ENCODE data around the gene TWIST2.

GRCh38 chr2:237881505-237882051 is 22.2 kb downstream of the RAMP1 start:
- RRBS, 2 experiments, result no CpG with 5 or more reads among the region's 12 CpGs

DNA sequence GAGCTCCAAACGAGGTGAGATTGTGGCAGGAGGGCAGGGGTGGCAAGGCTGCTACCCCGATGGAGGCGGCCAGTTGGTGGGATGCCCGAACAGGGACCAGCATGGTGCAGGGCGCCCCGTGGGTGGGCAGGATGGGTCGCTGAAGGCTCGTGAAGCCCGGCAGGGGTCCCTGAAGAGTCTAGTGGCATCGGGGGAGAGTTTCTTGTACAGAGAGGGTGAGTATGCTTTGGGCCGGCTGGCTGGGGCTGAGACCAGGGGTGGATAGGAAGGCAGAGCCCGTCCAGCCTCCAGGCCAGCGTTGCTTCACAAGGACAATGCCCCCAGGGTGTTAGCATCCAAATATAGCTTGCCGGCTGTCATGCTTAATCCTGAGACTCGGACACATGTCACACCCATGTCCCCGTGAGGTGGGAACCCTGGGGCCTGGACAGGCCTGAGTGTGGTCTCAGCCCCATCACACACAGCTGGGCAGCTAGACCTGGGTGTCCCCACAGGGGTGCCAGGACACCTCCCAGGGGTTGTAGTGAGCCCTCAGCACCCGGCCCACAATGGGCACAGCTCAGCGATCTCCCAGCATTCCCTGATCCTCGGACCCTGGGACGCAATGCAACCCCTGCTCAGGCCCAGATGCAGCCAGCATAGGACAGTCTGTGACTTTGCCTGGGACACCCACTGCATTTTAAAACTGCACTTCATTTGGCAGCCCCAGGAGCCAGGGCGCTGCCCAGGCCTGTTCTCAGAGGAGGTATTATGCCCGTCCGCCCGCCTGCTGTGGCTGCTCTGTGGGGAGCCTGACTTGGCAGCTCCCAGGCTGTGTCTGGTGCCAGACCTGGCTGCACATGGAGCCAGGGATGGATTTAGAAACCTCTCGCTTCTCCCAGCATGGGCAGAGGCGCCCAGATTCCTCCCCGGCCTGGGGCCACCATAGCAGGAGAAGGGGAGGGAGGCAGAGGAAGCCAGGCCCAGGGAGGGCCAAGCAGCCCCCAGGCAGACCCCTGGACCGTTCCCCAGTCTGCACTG is 36.4 kb downstream of the RAMP1 start:
- RRBS, 2 experiments, result 77 to 85% methylated on average over 3 to 4 of the region's 28 CpGs

- RRBS, 2 experiments, result no CpG with 5 or more reads among the region's 9 CpGs
Measured at GRCh38 chr2:238088154-238088950, 11.8 kb upstream of the ESPNL start.

DNA sequence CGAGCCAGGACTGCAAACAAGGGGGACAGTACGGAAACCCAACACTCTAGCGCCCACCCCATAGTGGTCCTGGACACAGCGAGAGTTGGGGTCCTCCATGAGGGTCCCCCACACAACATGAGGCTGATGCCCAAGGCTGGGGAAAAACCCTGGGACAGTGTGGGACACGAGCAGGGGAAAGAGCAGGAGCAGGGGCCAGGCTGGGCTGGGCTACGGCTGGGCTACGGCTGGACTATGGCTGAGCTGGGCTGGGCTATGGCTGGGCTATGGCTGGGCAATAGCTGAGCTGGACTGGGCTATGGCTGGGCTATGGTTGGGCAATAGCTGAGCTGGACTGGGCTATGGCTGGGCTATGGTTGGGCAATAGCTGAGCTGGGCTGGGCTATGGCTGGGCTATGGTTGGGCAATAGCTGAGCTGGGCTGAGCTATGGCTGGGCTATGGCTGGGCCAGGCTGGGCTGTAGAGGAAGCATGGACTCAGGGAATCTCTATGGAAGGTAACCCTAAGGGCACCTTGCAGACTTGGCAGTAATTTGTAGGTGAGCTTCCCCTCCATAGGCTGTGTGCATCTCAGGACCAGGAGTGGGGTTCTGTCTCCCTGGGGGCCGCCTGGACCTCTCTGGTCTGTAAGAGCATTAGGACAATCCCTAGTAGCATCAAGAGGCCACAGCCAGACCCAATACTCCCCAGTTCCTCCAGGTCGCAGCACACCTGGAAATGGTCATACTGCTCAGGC is 1.3 kb upstream of the KLHL30 start:
- RRBS, 2 experiments, result no CpG with 5 or more reads among the region's 9 CpGs

DNA sequence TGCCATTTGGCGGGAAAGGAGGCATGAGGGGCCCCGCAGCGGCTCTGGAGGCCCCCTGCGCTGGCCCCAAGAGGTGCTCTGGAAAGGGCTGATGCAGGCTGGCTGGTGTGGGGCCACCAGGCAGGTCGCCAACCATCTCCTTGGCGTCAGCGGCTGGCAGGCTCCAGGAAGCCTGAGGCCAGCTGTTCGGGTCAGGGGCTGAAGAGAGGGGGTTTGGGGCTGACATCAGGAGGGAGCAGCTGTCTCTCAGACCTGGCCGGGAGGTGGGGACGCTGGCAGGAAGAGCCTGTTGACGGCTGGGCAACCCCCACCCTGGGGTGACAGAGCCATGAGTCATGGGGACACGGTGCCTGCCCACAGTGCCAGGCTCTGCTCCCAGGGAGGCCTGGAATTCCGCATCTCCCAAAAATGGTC is 5.1 kb downstream of the KLHL30 start:
- RRBS, 2 experiments, result no CpG with 5 or more reads among the region's 13 CpGs

DNA sequence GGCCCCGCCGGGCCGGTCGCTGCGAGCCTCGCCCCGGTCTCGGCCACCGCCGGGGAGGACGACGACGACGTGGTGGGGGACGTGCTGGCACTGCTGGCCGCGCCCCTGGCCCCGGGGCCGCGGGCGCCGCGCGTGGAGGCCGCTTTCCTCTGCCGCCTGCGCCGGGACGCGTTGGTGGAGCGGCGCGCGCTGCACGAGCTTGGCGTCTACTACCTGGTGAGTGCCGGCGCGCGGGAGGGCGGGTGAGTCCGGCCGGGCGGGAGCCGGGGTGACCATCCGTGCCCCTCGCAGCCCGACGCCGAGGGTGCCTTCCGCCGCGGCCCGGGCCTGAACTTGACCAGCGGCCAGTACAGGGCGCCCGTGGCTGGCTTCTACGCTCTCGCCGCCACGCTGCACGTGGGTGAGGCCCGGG is 5.0 kb downstream of the ERFE start:
- RRBS, 2 experiments, result 53 to 83% methylated on average over 46 of the region's 63 CpGs

GRCh38 chr2:238220806-238221298 is 17.4 kb upstream of the ILKAP start:
- RRBS, 2 experiments, result 64 to 67% methylated on average over 2 of the region's 9 CpGs

- RRBS, 2 experiments, result no CpG with 5 or more reads among the region's 13 CpGs
Measured at GRCh38 chr2:238249053-238249460, 9.2 kb upstream of the HES6 start.

GRCh38 chr2:238284492-238285033 is 3.8 kb downstream of the PER2 start:
- RRBS, 2 experiments, result no CpG with 5 or more reads among the region's 10 CpGs

- RRBS, 2 experiments, result no CpG with 5 or more reads among the region's 13 CpGs
Measured at GRCh38 chr2:238295133-238295829, 6.9 kb upstream of the PER2 start.

GRCh38 chr2:238369302-238369795 is 49.0 kb downstream of the TRAF3IP1 start:
- RRBS, 2 experiments, result no CpG with 5 or more reads among the region's 12 CpGs

DNA sequence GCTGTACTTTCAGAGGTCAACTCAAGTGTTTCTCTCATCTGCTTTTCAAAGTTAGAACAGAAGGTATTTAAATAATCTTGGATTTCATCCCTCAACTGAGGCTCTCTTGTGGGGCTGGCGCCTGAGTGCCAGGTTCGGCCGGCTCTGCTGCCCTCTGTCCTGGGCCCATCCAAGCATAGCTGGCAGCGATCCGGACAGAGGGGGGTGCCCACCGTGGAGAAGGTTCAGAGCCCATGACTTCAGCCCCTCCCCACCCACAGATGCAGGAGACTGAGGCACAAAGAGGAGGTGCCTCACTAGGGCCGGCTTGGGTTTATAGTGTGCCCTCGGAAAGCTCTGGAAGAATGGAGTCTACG is 132.1 kb downstream of the ASB1 start:
- RRBS, 2 experiments, result 59 to 60% methylated on average over 3 of the region's 9 CpGs

GRCh38 chr2:238847566-238848193 is at the start of gene TWIST2:
Gene TWIST2 (plus strand): TSS chr2:238848085.
- RRBS, 2 experiments, result 65 to 77% methylated on average over 33 to 36 of the region's 60 CpGs

- RRBS, 2 experiments, result no CpG with 5 or more reads among the region's 10 CpGs
Measured at GRCh38 chr2:238856798-238857313, 9.0 kb downstream of the TWIST2 start.

DNA sequence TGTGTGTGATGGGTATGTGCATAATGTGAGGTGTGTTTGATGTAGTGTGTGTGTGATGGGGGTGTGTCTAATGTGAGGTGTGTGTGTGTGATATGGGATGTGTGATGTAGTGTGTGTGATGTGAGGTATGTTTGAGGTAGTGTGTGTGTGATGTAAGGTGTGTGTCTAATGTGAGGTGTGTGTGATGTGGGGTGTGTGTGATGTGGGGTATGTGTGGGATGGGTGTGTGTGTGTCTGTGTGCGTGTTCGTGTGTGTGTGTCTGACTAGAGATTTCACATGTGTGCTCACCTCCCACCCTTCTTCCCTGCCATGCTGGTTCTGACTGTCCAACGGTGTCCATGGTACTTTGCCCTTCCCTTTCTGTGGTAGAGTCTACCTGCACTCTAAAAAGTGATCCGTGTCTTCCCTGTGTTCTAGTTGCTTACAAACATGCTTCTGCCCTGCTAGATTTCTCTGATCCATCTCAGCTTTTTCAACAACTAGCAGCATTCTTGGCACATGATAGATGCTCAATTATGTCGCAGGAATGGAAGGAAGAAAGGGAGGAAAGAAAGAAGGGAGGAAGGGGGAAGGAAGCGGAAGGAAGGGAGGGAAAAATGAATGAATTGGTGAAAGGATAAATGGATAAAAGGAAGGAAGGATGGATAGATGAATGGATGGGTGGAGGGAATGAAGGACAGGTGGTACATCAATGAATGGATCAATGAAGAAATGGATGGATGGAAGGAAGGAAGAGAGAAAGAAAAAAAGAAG is 56.5 kb downstream of the TWIST2 start:
- RRBS, 2 experiments, result no CpG with 5 or more reads among the region's 6 CpGs

DNA sequence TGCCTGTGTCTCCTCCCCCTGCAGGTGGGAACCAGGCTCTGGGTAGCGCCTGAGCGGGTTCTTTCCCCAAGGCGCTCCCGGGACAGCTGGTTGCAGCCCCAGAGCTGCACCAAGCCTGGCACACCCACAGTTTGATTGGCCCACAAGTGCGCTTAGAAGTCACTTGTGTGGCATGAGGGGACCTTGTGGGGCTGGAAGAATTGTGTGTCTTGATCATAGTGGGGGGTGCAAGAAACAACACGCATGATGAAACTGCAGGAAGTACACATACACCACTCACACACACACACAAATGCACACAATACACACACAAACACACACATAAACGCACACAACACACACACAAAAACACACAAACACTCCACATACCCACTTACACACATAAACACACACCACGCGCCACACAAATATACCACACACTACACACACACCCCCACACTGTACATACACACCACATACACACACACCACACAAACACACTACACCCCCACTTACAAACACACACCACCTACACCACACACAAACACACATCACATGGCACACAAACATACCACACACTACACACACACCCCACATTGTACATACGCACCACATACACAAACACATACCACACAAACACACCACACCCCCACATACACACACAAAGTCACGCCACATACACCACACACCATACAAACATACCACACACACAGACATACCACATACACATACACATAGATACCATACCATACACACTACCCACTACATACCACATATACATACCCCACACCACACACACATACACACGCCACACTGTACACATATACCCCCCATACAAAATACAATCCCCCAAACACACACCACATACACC is 59.8 kb downstream of the TWIST2 start:
- RRBS, 2 experiments, result no CpG with 5 or more reads among the region's 12 CpGs

- RRBS, 2 experiments, result no CpG with 5 or more reads among the region's 21 CpGs
Measured at GRCh38 chr2:239002656-239003589, 155.0 kb downstream of the TWIST2 start.

- RRBS, 2 experiments, result no CpG with 5 or more reads among the region's 12 CpGs
Measured at GRCh38 chr2:239059655-239060230, 211.9 kb downstream of the TWIST2 start.

DNA sequence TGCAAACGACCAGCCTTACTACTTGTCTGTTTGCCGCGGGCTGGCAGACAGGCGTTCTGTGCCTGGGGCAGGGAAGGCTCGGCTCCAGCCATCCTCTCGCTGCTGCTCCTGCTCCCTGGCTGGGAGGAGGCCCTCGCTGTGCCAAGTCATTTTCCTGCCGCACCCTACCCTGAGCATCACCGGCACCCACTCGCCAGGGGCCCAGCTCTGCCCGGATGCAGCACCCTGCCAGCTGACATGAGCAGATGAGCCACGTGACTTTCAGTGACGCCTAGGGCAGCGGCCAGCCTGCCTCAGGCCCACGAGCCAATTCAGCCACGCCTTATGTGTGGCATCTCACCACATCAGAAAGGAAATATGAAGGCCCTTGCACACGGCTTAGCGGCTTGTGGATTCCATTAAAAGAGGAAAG is 250.4 kb downstream of the TWIST2 start:
- RRBS, 2 experiments, result no CpG with 5 or more reads among the region's 18 CpGs

DNA sequence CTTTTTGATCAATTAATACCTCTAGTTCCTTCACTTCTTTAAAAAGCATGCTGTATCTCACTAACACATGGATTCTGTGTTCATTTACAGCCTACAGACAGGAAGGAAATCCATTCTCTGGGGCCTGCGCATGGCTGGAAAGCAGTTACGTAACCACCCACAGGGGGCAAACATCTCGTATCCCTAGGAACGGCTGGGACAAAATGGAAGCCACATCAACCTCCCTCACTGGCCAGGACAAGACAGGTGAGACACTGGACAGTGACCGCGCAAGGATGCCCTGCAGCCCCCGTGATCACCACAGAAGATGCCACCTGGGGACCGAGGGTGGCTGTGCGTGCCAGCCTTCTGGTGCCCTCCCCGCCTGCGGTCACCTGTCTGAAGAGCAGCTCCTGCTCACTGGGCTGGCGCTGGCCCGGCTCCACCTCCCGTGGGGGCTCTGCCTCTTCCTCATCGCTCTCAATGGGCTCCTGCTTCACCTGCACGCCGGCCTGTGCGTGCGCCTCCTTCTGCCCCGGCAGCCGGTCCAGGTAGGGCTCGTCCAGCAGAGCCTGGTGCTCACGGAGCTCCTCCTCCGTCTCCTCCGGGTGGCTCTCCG is 266.9 kb downstream of the TWIST2 start:
- RRBS, 2 experiments, result 85 to 92% methylated on average over 8 to 10 of the region's 26 CpGs

All from LNCaP clone FGC (cell line).